Umbilical cord (tissue), 2 donors: ENCODE measurements around a stretch of chr10.

DNA sequence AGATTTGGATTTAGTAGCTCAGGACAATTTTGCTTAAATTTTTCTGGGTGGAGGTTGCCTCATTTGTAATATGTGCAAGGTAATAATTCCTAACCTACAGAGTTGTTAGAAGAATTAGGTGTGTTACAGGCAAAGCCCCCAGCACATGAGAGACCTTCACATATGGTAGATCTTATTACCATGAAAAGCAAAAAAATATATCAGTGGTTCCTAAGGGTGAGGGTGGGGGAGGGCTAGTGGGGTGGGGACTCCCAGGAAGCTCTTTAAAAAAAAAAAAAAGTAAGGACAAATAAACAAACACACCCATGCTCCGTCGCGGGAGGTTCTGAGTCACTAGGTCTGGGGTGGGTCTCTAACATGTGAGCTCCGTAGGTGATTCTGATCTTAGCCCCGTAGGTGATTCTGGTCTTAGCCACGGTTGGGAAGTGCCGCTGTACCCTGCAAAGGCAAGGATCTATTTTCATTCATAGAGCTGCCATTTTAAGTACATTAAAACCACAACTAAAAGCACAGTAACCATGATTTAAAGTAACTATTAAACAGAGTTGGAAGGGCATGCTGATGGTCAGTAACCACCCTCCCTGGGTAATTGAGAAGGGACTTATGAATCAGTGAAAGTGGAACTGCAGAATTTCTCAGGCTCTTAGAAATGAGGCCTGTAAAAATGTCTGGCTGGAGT, 34.5 kb upstream of the TCF7L2 start:
- RAMPAGE, long total RNA = no peak

- RAMPAGE, long total RNA = no peak
Observed at GRCh38 chr10:112952998-112953629, 3.1 kb downstream of the TCF7L2 start.

DNA sequence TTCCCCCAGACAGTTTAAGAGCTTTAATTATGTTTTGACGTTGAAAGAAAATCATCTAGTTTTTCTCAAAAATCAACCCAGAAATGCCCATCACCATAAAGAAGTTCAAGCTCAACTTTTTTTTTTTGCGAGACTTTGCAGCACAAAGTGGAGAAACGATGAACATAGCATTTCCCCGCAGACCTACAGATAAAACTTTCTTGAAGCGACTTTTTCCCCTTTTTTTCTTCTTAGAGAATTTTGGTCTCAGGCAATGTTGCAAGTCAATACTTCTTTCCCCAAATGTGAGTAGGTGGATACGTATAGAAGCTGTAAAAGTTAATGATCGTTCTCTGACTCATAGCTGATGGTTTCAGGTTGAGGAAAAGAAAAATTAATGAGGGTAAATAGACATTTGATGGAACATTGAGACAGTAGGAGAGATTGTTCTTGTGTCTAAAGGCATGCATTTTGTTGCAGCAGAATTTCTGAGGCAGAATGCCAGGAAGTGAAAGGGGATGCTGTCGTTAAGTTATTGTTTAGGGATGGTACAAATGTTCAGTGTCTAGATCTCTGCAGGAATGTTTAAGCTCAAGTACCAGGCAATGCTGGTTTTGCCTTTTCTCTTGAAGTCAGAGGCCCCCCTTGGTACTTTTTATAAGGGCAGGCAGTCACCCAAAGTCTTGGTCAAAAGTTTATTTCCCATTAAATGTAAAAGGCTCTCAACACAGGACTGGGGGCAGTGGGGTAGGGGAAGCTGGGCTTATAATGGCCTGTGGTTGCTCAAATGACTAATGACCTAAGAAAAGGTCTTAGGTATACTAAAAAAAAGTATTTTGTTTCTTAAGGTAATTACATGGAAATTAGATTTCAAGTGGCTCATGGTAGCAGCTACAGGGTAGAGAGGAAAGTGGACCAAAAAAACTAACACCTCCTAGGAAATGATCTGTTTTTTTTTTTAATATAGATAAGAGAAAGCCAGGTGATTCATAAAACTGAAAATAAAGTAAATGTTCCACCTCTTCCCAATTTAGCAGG, 9.3 kb downstream of the TCF7L2 start:
- RAMPAGE, long total RNA = no peak

DNA sequence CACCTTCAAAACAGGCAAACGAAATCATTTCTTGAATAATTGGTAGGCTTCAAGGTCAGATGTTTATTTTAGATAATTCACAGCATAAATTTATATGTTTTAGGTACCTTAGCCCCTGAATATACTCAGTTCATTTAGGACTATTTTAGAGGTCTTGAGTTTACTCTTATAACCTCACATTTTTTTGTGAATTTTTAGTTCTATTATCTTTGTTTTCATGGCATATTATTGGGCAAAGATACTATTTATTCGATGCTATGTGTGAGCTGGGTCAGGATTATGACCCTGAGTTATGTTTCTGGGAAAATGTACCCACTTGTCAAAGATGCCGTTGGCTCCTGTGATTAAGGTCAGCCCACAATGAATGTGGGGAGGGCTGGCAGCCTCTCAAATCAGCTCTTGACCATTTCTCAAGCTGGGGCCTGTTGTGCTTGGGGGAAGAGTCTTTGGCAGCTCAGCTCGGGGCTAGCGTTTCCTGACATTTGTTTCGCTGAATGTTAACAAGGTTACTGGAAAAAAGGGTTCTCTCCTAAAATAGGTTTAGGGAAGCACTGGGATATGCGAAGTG, 97.5 kb downstream of the TCF7L2 start:
- RAMPAGE, long total RNA = no peak

DNA sequence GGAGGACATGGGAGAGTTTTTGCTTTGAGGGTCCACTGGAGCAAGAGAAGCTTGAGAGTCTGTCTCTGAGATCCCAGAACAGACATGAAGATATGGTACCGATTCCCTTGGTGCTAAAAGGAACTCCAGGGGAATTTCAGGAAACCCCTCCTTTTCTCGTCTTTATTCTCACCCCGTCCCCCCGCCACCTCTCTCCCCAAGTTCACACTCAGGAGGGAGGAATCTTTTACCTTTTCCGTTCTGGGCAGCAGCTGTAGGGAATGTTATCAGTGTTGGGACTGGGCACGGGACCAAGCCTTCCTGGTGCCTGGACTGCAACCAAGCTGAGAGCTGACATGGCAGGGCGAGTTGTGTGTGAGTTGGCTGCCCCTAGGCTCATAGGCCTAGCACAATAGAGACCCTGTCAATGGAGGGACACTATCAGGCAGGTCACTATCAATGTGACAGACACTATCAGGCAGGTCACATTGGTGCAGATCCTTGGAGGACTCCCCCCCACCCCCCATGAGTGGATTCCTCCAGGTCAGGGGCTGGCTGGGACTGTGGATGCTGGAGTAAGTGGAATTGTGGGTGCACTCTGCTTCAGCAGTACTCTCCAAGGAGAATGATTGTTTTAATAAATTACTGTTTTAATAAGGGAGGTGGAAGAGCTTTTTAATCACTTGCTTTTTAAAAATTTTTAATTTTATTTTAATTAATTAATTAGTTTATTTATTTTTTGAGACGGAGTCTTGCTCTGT, 121.5 kb downstream of the TCF7L2 start:
- RAMPAGE, long total RNA = no peak

DNA sequence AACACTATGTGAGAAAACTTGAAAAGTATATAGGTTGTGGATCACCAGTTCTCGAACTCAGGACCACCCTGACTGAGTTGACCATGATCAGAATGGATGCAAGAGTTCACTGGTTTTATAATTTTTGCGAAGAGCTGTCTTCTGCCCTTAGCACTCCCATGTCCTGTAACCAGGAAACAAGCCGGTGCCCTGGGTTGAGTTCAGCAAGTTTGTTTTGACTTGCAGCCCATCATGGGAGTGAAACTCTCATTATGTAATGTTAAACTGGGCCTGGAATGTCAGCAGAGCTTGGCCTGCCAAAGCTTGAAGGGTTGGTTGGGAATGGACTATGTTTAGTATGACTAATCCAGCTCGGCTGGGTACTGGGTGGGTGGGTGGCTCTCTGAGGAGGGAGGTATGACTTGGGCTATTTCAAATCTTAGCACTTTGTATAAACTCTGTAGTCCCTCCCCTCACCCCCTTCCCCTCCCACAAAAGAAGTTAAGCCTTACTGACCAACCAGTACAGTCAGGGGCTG, 156.9 kb downstream of the TCF7L2 start:
- RAMPAGE, long total RNA = no peak

DNA sequence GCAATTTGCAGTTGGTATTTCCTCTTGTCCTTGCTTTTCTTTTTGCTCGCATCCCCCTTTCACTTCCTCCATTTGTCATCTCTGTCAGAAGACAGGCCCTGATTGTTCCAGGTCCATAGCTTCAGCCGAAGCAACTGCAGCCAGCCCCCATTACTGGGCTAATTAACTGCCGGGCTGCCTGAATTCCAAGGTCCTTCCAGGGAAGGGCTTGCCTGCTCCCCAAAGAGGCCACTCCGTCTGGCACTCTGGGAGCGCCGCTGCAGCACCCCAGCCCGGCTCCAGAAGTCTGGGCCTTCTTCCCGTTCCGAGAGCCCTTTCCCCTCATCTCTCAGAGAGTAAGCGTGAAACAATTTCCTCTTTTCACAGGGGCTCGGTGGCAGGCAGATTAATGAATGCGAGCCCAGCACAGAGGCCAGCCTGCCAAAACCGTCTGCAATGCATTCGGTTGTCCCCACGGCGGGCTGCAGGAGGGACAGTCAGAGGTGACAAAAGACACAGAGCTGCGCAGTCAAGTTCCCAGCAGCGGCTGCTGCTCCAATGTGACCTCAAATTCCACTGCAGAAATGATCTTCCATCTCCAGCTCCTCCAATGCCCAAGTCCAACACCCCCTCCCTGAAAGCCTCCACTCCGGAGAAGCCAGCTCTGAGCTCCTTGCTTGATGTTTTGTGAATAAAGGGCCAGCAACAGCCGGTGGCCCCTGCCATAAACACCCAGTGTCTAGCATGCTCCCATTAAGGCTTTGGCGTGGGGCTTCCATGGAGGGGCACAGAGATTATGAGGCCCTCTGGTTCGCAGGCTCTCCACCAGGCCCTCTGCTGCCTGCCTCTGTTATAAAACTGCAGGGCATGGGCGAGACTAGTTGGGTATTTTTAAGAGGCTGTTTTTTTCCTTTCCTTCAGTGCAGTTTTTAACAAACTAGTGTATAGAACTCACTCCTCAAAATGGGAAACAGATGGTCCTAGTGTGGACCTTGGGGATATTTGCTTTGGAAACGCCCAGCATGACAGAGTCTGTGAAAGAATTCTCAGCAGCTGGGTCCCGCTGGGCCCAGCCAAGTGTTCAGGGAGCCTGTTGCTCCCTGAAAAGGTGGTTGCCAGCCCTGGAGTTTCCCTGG, 279.2 kb upstream of the HABP2 start:
- RAMPAGE, long total RNA = no peak

DNA sequence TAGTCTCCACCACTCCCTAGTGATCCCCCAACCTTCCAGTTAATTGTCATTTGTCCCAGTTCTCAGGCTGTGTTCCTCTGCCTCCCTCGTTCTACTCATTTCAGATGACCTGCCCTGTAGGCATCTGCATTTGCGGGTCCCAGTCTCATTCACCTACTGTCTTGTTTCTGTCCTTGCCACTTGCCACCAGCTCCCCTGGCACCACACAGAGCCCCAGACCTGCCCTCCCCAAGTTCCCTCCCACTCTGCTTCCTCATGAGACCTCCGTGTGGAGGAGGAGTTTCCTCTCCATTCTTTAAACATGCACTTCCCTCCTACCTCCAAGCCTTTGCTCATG, 13.7 kb upstream of the HABP2 start:
- RAMPAGE, long total RNA = no peak

DNA sequence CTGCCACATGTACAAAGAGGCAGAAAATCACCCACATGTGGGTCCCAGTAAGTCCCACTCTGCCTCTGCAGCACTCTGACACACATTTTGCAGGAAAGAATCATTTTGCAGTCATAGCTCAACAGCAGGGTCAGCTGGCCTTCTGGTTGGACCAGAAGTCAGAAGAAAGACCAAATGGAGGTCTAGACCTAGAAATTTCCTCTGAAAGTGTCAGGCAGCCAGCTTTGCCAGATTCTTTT, 10.9 kb upstream of the HABP2 start:
- RAMPAGE, long total RNA = no peak

- RAMPAGE, long total RNA = no peak
Observed at GRCh38 chr10:113858245-113858987, 4.0 kb downstream of the NHLRC2 start.

DNA sequence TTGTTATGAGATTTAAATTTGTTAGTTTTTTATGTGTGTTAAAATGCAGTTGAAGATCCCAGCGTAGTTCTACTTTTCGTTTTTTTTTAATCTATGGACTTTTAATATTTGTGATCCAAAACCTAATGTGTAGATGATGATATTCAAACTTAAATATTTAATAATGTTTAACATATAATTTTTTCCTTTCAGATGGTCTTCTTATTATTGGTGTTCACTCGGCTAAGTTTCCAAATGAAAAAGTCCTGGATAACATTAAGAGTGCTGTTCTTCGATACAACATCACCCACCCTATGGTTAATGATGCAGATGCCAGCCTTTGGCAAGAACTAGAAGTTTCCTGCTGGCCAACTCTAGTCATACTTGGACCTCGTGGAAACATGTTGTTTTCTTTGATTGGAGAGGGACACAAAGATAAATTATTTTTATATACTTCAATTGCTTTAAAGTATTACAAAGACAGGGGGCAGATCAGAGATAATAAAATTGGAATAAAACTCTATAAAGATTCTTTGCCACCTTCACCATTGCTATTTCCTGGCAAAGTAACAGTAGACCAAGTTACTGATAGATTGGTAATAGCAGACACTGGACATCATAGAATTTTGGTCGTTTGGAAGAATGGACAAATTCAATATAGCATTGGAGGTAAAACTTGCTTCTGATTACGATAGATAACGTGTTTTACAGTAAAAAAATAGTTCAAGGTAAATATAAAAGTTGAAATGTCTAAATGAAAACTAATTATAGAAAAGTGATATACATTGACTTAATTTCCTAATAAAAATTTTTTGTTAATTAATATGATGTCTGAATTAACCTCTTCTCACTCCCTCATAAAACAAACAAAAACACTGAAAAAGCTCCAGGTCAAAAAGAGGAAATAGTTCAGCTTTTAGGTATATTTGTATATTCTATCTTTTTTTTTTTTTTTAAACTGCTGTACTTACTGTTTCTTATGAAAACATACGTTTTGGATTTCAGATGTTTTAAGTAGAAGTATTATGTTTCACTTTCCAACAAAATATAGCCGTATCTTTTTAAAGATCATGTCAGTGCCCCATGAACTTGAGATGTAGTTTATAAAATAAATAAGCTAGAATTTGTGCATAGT, 22.2 kb downstream of the NHLRC2 start:
- RAMPAGE, long total RNA = no peak

DNA sequence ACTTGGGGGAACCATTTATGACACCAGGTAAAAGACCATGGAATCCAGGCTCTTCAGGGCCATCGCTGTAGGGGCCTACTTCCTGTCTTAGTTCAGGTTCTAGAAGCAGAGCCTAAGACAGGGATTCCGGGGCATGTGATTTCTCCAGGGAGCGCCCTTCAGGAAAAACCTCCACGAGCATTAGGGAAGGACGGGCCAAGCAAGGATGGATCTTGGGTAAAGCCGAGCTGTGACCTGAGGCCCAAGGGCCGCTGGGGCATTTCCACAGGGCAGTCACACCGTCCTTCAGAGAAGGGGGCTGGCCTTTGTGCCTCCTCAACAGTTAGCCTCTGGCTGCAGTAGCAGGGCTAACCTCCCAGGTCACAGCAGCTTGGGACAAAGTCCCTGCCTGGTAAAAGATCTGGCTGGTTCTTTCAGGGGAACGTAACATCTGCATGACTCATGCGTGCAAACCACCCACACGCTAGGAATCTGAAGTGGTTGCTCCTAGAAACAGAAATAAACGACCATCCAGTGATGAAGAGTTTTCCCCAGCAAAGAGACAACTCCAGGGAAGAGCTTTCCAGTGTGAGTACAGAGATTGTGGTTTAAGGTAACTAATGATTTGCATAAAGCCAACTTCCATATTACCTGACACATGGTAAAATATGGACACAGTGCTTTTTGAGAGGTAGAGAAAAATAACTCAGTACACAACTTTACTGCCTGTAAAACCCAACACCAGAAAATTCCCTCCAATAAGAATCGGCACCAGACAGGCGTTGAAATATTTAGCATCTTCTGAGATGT, 85.0 kb upstream of the ADRB1 start:
- RAMPAGE, long total RNA = no peak

DNA sequence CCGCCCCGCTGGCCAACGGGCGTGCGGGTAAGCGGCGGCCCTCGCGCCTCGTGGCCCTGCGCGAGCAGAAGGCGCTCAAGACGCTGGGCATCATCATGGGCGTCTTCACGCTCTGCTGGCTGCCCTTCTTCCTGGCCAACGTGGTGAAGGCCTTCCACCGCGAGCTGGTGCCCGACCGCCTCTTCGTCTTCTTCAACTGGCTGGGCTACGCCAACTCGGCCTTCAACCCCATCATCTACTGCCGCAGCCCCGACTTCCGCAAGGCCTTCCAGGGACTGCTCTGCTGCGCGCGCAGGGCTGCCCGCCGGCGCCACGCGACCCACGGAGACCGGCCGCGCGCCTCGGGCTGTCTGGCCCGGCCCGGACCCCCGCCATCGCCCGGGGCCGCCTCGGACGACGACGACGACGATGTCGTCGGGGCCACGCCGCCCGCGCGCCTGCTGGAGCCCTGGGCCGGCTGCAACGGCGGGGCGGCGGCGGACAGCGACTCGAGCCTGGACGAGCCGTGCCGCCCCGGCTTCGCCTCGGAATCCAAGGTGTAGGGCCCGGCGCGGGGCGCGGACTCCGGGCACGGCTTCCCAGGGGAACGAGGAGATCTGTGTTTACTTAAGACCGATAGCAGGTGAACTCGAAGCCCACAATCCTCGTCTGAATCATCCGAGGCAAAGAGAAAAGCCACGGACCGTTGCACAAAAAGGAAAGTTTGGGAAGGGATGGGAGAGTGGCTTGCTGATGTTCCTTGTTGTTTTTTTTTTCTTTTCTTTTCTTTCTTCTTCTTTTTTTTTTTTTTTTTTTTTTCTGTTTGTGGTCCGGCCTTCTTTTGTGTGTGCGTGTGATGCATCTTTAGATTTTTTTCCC, 1.6 kb downstream of the ADRB1 start:
- RAMPAGE, long total RNA = no peak

- RAMPAGE, long total RNA = no peak
Observed at GRCh38 chr10:114172863-114173519, 1.0 kb downstream of the CCDC186 start.

DNA sequence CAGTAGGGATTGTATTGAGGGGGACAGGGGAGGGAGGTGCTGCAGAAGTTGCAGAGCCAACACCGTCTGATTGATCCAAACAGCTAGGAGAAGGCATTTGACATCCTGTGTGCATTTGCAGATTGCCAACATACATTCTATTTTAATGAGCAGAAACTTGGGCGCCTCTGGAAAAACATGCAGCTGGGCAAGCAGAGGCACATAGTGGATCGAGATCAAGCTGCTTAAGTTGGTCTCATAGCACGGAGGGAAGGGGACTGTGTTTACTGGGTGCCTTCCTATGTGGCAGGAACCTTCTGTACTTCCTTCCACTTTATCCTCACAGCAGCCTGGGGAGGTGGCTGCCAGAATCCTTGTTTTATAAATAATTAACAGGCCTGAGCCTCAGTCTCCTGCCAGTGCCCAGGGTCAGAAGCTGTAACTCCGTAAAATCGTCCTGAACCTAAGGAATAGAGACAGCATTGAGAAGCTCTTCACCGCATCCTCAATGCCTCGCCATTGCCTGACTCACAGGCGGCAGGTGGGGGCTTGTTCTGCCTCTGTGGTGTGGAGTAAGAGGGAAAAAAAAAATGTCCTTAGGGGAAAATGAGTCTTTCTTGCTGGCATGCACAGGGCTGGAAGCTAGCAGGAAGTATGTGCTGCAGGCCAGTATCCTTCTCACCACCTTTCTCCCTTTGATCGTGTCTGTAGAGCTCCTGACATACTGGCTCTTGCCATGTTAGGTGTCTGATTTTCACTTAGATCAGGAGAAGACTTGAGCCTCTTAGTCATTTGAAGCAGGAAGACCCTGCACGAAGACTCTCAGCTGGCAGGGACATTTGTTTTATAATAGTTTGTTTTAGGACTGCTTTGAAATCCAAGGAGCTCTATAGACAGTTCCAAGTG, 6.2 kb downstream of the VWA2 start:
- RAMPAGE, long total RNA = no peak

DNA sequence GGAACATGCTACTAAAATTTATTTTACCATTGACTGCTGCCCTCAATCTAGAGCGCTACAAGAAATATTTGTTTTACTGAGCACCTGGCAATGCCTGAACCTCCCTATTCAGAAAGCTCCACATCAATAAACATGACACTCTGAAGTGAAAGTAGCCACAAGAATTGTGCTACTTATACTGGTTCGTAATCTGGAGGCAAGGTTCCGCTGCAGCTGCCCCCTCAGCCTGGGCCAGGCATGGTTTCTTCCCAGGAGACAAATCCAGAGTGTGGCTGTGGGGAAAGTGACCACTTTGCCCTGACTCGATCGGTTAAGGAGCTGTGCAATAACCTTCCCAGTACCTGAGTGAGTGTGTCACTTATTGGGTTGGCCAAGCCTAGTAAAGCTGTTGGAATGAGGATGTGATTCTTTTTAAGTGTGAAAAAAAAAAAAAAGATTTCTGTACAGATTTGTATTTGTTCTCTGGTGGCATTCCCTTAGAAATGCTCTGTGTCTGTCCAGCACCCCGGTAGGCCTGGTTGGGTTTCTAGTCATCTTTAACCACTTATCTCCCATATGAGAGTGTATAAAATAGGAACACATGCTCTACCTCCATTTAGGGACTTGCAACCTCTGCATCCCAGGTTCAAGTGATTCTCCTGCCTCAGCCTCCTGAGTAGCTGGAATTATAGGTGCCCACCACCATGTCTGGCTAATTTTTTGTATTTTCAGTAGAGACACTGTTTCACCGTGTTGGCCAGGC, 7.9 kb downstream of the VWA2 start:
- RAMPAGE, long total RNA = no peak

DNA sequence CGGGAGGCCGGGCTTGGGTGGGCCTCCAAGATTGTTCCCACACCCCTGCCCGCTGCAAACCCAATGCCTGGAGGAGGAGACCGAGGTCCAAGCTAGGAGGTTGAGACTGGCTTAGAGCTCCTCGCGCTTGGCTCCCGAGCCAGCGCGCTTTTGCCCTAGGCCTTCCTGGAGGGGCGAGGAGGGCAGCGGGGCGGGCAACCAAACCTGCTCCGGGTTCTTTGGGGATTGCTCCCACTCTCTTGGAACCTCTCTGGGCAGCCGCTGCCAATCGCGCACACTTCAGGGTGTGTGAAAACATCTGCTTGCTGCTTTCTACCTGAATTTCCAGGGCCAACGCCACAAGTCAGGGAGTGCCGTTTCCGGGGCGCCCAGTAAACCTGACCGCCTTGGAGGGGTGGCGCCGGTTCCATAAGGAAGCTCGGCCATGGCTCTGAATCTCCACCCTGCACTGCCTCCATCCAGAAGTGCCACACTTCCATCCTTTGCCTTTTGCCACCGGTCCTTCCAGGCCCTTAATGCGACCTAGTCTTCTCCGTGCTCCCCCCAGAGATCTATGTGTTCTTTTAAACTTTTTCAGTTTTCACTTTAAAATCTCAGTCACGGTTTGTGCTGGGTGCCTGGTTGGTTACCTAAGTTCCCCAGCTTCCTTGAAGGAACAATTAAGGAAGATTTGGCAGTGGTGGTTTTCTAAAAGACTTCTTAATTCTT, 683 bp upstream of the AFAP1L2 start:
- RAMPAGE, long total RNA = no peak

DNA sequence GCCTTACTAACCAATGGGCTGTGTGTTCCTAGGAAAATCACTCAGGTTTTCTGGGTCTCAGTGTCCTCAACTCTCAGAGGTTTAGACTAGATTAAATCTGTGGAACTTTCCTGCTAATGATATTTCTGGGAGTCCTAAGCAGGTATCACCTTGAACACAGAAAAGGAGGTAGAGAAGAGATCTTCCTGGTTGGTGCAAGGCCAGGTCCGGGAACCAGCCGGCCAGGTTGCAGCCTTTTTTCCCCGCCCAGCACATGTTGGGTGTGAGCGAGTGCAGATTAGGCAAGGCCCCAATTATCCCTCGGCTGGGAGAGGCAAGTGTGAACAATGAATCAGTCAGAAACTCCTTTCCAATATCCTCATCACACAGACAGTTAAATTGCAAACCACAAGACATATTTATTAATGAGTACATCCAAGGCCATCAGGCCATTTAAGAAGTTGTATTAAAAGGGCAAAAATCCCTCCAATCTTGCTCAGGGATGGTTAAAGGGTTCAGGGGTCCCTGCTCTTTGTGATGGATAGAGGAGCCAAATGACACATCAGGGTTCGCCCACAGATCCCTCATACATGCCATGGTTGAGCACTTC, 115.0 kb upstream of the AFAP1L2 start:
- RAMPAGE, long total RNA = no peak

DNA sequence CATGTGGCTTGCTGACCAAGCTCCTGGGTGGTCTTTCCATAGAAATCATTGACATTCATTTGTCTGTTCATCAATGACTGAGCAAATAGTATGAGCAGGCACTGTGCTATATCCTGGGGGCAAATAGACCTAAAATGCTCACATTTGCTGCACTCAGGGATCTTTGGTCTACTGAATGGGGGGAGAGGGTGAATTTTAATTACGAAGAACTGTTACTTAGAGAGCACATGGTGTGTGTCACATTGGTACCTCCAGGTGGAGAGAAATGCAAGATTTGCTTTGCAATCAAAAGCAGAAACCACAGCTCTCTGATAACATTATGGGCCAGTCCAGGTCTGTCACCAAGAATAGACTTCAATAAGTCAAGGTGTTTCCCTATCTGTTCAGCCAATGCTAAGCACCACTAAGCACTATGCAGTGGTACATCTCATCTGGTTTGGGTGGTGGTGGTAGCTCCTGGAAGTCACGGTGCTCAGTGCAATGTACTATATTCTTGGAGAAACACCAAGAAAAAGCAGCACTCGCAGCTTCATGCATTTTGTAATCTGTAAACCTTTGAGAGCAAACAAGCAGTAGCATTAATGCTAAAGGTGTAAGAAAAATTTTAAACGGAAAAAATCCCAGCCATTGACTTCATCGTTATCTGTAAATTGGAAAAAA, 119.6 kb upstream of the AFAP1L2 start:
- RAMPAGE, long total RNA = no peak

GRCh38 chr10:114570882-114571220, 87.2 kb downstream of the ABLIM1 start:
- RAMPAGE, long total RNA = no peak